IMR-90 (cell line): ENCODE results near the gene SCGB1D4.

GRCh38 chr11:61969909-61970512, 2.6 kb upstream of the FTH1 start:
- RRBS = no CpG with 5 or more reads among the region's 2 CpGs
CAGE:
- cytosol, long polyA plus RNA = no peak
- long polyA plus RNA = no peak
- nucleus, long polyA plus RNA = no peak

GRCh38 chr11:62013583-62013998, 46.2 kb upstream of the FTH1 start:
- RRBS = no CpG with 5 or more reads among the region's 8 CpGs
CAGE:
- cytosol, long polyA plus RNA = no peak
- long polyA plus RNA = no peak
- nucleus, long polyA plus RNA = no peak

- RRBS = no CpG with 5 or more reads among the region's 7 CpGs
CAGE:
- cytosol, long polyA plus RNA = no peak
- long polyA plus RNA = no peak
- nucleus, long polyA plus RNA = no peak
Measured at GRCh38 chr11:62298901-62299347, at the start of gene SCGB1D4. Gene SCGB1D4, minus strand, starts transcription at chr11:62299075.

GRCh38 chr11:62394809-62395590, 23.8 kb upstream of the SCGB1A1 start:
- RRBS = no CpG with 5 or more reads among the region's 14 CpGs
CAGE:
- cytosol, long polyA plus RNA = no peak
- long polyA plus RNA = no peak
- nucleus, long polyA plus RNA = no peak

DNA sequence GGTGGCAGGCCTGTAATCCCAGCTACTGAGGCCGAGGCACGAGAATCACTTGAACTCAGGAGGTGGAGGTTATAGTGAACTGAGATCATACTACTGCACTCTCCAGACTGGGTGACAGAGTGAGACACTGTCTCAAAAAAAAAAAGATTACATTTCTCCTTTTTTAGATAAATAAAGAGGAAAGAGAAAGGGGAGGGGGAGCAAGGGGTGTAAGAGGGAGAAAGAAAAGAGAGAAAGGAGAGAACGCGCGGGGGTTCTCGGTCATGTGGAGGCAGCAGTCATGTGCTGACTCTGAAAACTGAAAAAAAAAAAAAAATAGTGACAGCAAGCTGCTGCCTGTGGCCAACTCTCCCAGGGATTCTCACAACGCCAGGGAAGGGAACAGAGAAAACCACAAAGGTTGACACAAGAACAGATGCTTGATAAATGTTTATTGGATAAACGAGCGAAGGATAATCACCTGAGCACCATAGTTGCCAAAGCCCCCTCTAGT, 14.3 kb downstream of the SCGB1A1 start:
- RRBS = no CpG with 5 or more reads among the region's 9 CpGs
CAGE:
- cytosol, long polyA plus RNA = no peak
- long polyA plus RNA = no peak
- nucleus, long polyA plus RNA = no peak

DNA sequence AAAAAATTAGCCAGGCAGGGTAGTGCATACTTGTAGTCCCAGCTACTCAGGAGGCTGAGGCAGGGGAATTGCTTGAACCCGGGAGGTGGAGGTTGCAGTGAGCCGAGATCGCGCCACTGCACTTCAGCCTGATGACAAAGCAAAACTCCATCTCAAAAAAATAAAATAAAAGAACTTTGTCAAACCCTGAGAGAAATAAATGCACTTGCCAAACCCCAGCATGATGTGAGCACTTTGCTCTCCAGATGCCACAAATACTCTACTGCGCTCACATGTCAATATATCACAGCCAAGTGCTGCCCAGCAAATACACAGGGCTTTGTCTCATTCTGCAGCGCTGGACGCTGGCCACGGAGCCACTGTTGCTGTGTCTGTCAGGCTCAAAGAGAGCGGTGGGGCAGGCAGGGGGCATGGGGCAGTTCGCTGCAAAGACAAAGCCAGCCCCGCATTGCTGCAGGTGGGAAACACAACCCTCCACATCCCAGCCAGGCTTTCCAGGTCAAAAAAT, 45.1 kb downstream of the AHNAK start:
- RRBS = no CpG with 5 or more reads among the region's 11 CpGs
CAGE:
- cytosol, long polyA plus RNA = no peak
- long polyA plus RNA = no peak
- nucleus, long polyA plus RNA = no peak

GRCh38 chr11:62552803-62553764, 6.5 kb upstream of the AHNAK start:
- RRBS = no CpG with 5 or more reads among the region's 15 CpGs
CAGE:
- cytosol, long polyA plus RNA = no peak
- long polyA plus RNA = no peak
- nucleus, long polyA plus RNA = no peak

CAGE:
- cytosol, long polyA plus RNA = no peak
- long polyA plus RNA = no peak
- nucleus, long polyA plus RNA = no peak
Measured at GRCh38 chr11:62557186-62557426, 10.5 kb upstream of the AHNAK start.

GRCh38 chr11:62570704-62571309, 2.9 kb downstream of the EEF1G start:
- RRBS = no CpG with 5 or more reads among the region's 7 CpGs
CAGE:
- cytosol, long polyA plus RNA = no peak
- long polyA plus RNA = no peak
- nucleus, long polyA plus RNA = no peak

- RRBS = no CpG with 5 or more reads among the region's 15 CpGs
CAGE:
- cytosol, long polyA plus RNA = no peak
- long polyA plus RNA = no peak
- nucleus, long polyA plus RNA = no peak
Measured at GRCh38 chr11:62575115-62575471, 1.4 kb upstream of the EEF1G start.

DNA sequence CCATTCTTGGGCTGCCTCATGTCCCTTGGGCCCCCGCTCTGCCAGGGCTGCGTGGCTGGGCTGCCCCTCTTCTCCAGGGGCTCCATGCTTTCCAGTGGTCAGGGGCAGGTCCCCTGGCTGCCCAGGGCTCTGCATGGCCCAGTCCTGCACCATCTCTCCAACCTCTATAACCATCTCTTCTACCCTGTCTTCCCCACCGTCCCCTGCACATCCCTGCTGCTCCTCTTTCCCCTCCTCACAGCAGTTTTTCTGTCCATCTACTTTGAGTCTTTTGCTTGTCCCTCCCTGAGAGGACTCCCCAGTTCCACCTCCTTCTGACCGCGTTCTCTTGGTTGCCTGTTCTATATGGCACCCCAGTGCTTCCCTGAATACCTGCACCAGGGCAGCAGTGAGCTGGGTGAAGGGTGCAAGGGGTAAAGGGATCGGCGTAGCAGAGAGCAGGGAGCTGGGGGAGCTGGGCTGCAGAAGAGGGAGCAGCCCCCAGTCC, 1.8 kb upstream of the EEF1G start:
- RRBS = no CpG with 5 or more reads among the region's 7 CpGs
CAGE:
- cytosol, long polyA plus RNA = no peak
- long polyA plus RNA = no peak
- nucleus, long polyA plus RNA = no peak

DNA sequence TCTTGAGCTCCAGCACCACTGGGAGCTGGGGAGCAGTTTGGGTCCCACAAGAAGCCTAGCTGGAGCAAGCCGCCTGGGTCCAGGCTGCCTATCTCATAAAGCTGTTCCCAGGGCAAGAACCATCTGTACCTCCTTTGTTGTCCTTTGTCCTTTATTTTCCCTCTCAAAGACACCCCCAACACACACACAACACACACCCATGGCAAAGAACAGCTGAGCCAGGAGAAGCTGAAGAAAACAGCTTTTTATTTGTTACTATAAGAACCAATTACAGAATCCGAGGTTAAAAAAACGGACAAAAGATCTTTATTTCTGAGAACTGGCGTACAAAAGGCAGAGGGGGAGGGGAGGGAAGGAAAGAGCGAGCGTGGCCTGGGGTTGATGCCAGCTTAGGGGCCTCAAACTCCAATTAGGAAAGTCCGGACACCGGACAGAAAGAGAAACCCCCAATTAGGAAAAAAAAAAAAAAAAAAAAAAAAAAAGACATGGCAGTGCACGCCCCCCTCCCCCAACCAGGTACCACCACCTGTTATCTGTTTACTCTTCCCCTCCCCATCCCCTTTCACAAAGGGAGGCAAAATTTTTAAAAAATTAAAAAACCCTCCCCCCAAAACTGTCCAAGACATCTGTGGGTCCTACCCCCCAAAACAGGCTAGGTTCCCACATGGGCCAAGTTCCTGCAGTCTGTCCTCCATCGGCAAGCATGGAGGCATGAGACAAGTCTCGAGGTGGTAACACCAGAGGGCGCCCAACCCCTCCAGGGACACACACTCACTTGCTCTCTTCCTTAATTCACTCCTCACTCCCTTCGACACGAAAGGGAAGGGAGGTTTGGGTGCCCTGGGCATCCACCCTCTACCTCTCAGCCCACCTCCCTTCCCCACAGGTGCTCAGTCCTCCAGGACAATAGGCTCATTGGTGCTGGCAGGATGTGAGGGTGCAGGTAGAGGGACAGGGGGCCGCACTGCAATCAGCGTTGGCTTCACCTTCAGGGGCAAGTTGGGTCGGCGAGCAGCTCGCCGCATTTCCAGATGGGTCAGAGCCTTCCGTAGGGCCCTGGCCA, 2.0 kb upstream of the TUT1 start:
- RRBS = no CpG with 5 or more reads among the region's 21 CpGs
CAGE:
- cytosol, long polyA plus RNA = no peak
- long polyA plus RNA = no peak
- nucleus, long polyA plus RNA = no peak

- RRBS = no CpG with 5 or more reads among the region's 4 CpGs
CAGE:
- cytosol, long polyA plus RNA = no peak
- long polyA plus RNA = no peak
- nucleus, long polyA plus RNA = no peak
Measured at GRCh38 chr11:62603370-62603666, 1.7 kb upstream of the MTA2 start.

DNA sequence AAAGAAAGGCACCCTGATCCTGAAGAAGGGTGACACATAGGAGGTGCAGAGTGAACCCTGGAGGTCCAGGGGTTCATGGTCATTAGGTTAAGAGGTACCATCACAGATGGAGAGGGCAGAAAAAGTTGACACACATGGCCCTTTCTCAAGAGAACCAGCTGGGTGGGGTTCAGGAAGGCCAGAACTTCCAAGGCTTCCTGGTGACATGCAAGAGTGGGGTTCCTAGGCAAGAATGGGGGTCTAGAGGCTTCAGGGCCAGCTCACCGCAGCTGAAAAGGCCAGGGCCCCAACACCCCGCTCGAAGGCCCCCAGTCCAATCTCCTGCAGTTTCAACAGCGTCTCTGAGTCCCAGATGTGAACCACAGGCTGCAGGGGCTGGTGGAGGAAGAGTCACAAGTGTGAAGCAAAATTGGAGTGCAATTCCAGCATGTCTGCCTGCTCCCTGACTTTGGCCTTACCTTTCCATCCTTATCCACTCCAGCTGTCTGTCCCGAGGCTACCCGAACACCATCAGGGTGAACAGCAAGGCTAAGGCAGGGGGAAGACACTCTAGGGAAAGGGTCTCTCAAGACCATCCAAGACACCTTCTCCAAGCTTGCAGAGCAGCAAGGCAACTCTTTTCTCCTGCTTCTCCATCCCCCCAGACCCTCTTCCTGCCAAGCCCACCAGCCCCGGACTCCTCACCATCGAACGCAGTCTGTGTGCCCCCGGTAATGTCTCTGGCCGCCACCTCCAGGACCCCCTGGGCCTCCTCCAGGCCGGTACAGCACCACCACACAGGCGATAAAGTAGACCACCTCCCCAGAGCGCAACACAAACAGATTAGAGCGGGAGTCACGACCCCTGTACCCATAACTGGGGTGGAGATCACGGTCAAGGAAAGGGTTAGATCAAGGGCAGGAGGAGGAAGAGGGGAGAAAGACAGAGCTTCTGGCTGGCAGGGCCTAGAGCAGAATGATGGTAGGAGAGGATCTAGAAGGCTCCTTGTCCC, 4.0 kb downstream of the EML3 start:
- RRBS = 69% methylated on average over 3 of the region's 17 CpGs
CAGE:
- cytosol, long polyA plus RNA = no peak
- long polyA plus RNA = no peak
- nucleus, long polyA plus RNA = no peak

GRCh38 chr11:62645631-62646437, 579 bp downstream of the GANAB start:
- RRBS = 1% methylated on average over 8 of the region's 51 CpGs
CAGE:
- cytosol, long polyA plus RNA = no peak
- long polyA plus RNA = no peak
- nucleus, long polyA plus RNA = no peak

DNA sequence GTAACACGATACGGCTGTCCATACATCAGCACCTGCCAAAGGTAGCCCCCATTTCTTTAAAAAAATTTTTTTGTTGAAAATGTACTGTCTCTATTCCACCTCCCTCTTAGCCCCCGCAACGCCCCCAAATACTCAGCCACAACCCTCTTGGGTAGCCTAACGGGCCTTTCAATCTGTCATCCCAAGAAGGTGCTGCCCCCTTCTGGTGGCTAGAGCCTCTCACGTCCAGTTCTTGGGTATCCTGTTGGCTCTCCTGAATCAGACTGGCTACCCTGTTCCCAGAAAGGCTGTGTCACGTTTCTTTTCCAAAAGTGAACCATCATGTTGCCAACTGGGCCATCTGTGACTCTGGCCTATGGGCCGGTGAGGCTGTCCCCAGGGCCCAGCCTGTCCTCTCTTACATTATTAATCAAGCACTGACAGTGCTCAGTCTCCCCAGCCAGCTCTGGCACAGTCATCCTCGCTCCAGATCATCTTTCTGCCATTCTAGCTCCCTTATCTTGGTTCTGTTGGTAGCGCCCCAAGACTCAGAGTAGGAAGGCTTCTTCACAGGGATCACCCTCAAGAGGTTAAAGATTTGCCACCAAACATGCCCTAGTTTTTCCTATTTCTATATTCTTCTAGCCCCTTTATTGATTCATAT, 5.5 kb upstream of the LRRN4CL start:
- RRBS = no CpG with 5 or more reads among the region's 10 CpGs
CAGE:
- cytosol, long polyA plus RNA = no peak
- long polyA plus RNA = no peak
- nucleus, long polyA plus RNA = no peak

- RRBS = no CpG with 5 or more reads among the region's 15 CpGs
CAGE:
- cytosol, long polyA plus RNA = no peak
- long polyA plus RNA = no peak
- nucleus, long polyA plus RNA = no peak
Measured at GRCh38 chr11:62718675-62719281, 8.5 kb downstream of the HNRNPUL2 start.

DNA sequence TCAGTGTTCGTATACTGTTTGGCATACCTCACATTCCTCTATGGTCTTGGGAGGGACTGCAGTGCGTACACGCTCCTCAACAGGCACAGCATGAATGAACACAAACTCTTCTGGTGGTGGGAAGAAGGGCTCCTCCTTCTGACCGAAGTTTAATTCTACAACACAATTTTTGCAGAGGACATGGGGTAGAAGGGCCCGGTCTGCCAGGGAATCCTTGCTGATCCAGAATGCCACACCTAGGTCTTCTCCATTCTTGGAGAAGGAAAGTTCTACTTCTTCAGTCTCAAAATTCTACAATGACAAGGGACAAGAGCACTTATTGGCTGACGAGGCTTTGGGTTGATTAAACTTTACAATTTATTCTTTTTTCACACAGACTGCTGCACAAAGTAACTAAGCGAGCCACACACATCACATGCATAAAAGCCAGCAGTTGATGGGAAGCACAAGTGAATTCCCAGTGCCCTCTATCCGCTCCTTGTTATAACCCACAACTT, 5.1 kb downstream of the HNRNPUL2 start:
- RRBS = no CpG with 5 or more reads among the region's 8 CpGs
CAGE:
- cytosol, long polyA plus RNA = no peak
- long polyA plus RNA = no peak
- nucleus, long polyA plus RNA = no peak

DNA sequence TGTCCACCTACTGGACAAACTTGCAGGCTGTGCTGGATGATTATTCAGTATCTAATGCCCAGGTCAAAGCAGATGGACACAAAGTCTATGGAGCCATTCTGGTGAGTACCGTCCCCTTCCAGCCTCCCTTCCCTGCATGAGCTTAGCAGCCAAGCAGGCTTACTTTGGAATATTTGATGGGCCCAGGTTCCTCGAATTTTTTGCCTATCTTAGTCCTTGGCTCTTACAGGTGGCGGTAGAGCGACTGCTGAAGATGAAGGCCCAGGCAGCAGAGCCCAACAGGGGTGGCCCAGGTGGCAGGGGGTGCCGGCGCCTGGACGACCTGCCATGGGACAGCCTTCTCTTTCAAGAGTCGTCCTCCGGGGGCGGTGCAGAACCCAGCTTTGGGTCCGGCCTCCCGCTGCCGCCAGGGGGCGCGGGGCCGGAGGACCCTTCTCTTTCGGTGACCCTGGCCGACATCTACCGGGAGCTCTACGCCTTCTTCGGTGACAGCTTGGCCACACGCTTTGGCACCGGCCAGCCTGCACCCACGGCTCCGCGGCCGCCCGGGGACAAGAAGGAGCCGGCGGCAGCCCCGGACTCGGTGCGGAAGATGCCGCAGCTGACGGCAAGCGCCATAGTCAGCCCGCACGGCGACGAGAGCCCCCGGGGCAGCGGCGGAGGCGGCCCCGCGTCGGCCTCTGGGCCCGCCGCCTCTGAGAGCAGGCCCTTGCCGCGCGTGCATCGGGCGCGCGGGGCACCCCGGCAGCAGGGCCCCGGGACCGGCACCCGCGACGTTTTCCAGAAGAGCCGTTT, 717 bp upstream of the TMEM179B start:
- RRBS = 1% methylated on average over 42 of the region's 63 CpGs
CAGE:
- cytosol, long polyA plus RNA = no peak
- long polyA plus RNA = no peak
- nucleus, long polyA plus RNA = no peak

- RRBS = no CpG with 5 or more reads among the region's 10 CpGs
CAGE:
- cytosol, long polyA plus RNA = no peak
- long polyA plus RNA = no peak
- nucleus, long polyA plus RNA = start-site peak on the plus strand at chr11:62798566-62798660, 10 and 7 reads in 2 replicates; start-site peak on the plus strand at chr11:62799062-62799214, 30 and 21 reads in 2 replicates
Measured at GRCh38 chr11:62798548-62799346, 6.5 kb downstream of the NXF1 start.